Mesenchymal stem cell of the bone marrow (primary cell): ENCODE measurements around a stretch of chr11.

- CAGE, long polyA plus RNA: no peak
These were observed 8.7 kb downstream of the SLC29A2 start for GRCh38 chr11:66362463-66363635.

- CAGE, long polyA plus RNA: no peak
These were observed 797 bp downstream of the SLC29A2 start for GRCh38 chr11:66370858-66371068.

DNA sequence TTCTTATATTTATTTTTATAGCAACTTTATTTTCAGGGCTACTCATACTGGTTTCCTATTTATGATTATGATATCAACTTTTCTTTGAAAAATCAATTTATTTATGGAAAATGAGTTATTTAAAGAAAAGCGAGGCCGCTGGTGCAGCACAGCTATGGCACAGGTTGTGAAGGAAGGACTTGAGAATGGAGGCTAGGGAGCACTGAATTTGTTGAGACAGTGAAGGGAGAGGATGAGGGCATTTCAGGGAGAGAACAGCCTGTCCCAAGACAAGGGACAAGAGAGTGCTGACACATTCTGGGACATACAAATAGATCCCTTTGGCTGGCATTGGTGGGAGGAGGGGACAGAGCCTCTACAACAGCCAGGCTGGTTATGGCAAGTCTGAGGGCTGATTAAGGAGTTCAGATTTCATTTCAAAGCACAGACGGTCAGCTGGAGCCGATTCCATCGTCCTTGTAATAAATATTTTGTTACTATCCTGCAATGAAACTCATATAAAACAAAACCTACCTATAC, 1.7 kb upstream of the SLC29A2 start:
- CAGE, long polyA plus RNA: no peak

- CAGE, long polyA plus RNA: no peak
These were observed 1.3 kb upstream of the PELI3 start for GRCh38 chr11:66465378-66465903.

DNA sequence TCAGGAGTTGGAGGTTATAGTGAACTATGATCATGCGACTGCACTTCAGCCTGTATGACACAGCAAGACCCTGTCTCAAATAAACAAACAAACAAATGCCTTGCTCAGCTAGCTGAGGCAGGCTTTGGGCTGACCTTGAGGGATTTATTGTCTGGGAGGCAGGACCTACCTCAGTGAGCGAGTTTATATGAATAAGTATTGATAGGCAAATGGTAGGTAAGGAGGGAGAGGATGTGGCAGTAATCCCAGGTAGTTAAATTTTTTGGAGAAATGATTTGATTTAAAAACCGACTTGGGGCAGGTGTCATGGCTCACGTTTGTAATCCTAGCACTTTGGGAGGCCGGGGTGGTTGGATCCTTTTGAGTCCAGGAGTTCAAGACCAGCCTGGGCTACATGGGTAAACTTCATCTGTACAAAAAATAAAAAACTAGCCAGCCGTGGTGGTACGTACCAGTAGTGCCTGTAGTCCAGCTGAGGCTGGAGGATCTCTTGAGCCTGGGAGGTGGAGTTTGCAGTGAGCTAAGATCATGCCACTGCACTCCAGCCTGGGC, 8.4 kb upstream of the RBM4 start:
- CAGE, long polyA plus RNA: no peak

- CAGE, long polyA plus RNA: no peak
These were observed 16.9 kb downstream of the RBM4 start for GRCh38 chr11:66655271-66655932.

- CAGE, long polyA plus RNA: no peak
These were observed 5.4 kb downstream of the SPTBN2 start for GRCh38 chr11:66723412-66724129.

DNA sequence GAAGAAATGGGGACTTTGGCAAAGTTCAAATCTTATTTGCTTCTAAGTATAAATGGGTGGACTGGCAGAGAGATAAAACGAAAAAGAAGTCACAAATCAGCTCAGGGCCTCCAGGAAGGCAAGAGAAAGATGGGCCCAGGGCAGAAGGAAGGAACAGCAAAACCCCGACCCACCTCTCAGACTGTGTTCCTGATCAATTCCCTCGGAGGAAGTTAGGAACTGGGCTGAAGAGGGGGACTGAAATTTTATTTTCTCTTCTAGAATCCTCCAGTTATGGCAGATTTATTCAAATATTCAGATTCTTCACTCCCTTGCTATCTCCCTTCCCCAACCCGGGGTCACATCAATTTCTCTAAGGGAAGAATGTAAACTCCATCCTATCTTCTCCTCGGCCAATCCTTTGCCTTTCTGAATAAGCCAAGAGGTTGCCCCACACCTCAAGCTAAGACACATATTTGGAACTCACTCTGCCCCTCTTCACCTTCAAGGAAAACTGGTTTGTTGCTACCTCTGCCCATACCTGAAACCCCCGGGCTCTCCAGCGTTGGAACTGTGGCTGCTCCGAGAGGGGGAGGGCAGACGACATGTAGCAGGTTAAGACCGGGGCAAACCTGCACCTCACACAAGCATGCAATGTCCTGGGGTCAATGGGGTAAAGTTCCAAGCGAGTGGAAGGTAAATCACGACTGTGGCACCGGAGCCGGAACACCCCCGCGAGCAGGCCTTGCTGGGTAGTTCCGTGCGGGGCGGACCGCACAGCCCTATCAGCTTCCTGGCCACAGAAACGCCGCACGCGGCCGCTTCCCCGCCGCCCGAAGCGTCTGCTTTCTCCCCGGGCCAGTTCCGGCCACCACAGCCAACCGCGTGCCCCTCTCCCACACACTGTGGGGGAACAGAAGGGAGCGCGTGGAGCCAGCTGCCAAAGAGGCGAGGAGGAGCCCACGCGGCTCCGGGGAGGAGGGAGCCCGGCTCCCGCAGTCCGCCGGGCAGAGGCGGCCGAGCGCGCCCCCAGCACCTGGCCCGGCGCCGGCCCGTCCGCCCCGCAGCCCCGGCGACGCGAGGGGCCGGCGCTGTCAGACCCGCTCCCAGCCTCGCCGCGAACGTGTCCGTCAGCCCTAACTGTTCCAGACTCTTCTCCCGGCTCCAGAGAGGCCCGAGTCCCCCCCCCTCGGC, 1.8 kb downstream of the SPTBN2 start:
- CAGE, long polyA plus RNA: no peak

DNA sequence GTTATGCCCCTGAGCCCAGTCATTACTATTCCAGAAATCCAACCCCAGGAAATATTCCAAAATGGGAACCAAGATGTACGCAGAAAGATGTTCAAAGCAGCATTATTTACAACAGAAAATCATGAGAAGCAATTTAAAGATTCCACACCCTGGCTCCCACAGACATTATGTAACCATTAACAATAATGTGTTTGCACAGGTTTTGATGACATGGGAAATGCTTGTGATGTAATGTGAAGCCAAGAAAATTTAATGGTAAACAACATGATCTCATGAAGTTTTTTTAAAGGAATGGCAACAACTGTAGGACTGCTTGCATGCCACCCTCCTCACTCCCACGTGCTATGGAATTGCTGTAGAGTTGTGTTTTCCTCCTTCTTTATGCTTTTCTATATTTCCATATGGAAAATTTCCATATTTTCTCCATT, 20.7 kb downstream of the LRFN4 start:
- CAGE, long polyA plus RNA: no peak

DNA sequence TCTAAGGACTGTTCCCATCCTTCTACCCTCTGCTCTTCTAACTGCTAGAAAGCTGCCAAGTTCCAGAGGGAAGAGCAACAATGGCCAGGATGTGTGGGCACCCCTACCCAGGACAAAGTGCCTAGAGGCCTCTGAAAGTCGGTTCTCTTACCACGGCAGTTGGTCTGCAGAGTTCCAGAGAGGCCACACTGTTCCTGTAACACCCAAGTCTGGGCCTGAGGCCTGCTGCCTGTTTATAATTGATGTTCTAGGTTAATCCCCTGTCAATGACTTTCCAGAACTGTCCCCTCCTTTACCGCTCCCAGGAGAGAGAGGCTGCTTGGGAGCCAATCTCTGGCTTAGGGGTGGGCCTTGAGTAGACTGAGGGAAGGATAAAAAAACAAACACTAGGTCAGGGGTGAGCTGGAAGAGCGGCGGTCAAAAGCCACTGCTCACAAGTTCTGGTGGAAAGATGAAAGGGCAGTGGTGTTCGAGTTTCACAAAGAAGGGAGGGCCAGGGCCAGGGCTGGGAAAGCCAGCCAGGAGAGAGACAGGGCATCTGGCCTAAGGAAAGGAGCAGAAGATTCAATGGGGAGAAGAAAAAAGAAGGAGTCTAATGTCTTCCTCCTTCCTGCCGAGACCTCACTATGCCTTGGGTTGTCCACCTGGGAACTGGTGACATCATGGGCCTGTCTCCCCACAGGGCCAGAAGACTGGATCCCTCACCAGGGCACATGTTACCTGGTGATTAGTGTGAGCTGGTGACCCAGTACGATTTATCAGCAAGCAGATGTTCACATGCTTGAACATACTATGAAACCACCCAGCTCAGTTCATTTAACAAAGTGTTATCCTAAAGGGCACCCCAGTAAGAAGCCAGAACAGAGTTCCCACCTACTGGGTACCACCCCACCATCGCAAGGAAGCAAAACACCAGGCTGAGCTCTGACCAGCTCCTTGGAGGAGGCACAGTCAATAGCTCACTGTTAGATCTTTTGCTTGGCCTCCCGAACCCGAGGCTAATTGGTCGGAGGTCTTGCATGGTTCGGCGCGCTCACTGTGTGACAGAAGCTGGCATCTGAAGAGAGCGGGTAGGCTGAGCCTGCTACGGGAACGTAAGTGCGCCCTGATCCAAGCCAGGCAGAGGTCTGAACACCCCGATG, 50.1 kb downstream of the PC start:
- CAGE, long polyA plus RNA: no peak

DNA sequence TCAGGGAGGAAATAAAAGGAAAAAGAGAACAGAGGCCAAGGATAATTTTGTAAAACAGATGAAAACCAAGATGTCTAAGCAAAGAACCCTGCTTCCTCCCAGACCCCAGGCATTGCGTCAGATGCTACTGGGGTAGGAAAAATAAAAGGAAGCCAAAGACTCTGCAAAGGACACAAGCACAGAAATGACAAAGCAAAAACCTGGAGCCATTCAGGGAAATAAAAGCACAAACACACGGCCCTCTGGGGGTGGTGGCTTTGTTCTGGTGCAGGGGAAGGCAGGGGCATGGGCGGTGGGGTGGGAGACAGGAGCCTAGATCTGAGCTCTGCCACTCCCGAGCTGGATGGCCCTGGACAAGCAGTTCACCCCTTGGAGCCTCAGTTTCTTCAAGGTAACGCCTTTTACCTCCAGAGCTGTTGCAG, 36.9 kb downstream of the PC start:
- CAGE, long polyA plus RNA: no peak

GRCh38 chr11:66953214-66953866, 4.8 kb downstream of the PC start:
- CAGE, long polyA plus RNA: no peak

GRCh38 chr11:67253283-67253684, 13.0 kb upstream of the GRK2 start:
- CAGE, long polyA plus RNA: no peak

GRCh38 chr11:67256343-67256842, 9.9 kb upstream of the GRK2 start:
- CAGE, long polyA plus RNA: no peak

DNA sequence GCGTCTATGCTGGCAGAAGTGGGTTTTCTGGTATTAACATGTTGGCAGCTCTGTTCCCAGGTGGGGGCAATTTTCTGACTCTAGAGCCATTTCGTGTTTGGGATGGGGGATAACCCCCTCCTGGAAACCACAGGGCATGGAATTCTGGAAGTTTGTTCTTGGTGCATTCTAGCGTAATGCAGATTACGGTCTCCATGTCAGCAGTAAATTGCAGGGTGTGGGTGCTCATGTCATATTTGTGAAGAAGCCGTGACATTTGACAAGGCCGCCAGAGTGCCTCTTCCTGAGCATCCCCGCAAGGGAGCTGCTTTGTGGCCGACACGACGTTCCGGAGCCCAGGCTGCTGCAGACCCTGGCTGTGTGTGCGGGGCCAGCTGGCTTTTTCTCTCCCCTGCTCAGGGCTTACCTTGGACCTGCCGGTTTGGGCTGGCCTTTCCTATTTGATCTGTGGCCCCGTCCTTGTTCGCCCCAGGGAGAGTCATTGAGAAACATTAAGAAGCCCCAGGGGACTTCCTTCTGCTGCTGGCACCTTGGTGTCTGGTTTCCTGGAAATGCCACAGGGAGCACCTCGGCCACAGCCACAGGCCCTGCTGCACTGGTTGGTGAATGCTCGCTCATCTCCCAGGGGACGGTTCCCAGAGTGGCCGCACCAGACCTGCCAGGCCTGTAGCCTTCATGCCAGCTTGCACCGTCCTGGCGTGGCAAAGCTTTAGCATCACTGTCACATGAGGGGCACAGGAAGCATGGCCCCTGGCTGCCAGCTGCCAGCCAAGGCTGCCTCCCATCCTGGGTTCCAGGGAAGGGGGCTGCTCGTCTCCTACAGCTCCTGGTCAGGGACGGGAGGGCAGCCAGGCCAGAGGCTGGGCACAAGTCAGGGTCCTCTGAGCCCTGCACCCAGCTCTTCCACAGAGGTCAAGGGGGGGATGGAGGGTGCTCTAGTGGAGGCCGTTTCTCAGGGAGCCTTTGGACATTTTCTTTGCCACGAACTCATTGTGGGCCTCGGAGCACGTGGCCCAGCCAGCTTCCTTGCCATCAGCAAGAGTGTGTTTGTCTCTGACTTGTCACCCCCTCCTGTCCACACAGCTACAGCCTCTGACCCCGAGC, 5.4 kb downstream of the GRK2 start:
- CAGE, long polyA plus RNA: no peak

GRCh38 chr11:67280164-67280381, 9.0 kb upstream of the ANKRD13D start:
- CAGE, long polyA plus RNA: no peak

- CAGE, long polyA plus RNA: no peak
These were observed 703 bp upstream of the ANKRD13D start for GRCh38 chr11:67288098-67289101.

DNA sequence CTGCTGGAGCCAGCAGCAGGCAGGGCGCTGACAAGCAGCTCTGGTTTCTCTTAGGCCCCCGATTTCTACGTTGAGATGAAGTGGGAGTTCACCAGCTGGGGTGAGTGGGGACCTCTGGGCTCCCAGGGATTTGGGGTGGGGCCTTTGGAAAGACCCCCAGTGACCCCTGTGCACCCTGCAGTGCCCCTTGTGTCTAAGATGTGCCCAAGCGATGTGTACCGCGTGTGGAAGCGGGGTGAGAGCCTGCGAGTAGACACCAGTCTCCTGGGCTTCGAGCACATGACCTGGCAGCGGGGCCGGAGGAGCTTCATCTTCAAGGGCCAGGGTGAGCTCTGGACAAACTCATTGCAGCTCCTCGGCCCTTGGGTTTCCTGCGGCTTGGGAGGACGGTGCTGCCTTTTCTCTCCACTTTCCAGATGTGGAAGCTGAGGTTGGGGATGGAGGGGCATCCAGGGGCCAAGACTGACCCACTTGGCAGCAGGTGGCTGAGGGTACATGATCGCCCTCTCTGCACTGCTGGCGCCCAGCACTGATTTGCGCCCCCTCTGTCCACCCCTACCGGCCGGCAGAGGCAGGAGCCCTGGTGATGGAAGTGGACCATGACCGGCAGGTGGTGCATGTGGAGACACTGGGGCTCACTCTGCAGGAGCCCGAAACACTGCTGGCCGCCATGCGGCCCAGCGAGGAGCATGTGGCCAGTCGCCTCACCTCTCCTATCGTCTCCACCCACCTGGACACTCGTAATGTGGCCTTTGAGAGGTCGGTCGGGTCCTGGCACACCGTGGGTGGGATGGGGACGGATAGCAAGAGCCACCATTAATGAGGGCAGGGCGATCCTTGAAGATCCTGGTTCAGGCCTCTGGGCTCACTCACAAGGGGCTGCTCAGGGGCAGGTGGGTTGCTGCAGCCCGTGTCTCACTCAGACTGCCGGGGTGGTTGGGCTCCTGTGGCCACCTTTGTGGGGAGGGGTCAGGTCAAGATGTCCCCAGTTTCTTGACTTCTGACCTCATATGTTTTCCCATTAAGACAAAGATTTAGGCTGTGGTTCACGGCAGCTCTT, 2.6 kb downstream of the ANKRD13D start:
- CAGE, long polyA plus RNA: no peak

- CAGE, long polyA plus RNA: no peak
These were observed 3.5 kb downstream of the SSH3 start for GRCh38 chr11:67306808-67307330.

GRCh38 chr11:67351068-67351997, 2.0 kb downstream of the POLD4 start:
- CAGE, long polyA plus RNA: no peak